ENCODE measurements around a stretch of chr9.

GRCh38 chr9:92349966-92350730 is 24.4 kb downstream of the CENPP start:
- RRBS, result no CpG with 5 or more reads among the region's 6 CpGs

- RRBS, result no CpG with 5 or more reads among the region's 3 CpGs
Observed at GRCh38 chr9:92480013-92480846, 55.6 kb downstream of the ECM2 start.

- RRBS, result no CpG with 5 or more reads among the region's 3 CpGs
Observed at GRCh38 chr9:92506041-92506912, 29.5 kb downstream of the ECM2 start.

DNA sequence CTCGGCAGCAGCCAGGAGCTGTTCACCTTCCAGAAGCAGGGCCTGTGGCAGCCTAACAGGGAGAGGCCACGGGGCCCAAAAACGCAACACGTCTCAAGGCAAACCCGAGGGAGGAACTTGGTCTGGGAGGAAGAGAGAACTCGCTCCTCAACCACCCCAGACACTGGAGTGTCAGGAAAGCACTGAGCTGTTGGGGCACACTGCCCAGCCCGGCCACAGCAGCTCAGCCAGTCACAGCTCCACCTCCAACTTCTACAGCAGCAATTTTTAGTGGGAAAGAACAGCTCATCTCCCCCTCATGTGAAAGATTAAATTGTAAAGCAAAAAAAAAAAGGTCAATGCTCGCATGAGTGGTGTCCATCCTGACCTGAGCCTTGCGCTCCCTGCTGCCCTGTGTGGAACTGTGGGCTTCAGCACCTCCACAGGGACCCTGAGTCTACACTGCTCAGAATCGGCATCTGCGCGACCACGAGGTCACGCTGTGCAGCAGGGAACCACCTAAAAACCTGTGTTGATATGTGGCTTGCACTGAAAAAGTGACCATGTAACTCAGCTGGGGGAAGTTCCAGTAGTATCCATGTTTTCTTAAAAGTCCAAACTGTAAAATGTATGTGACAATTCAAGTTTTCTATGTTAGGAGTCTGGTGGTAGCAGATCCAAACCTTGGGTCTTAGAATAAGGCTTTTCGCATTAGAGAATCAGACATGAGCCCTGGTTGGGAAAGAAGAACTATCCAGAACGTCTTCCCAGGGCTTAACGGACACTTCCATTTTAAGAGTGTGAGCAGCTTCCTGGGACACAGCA is 54.9 kb downstream of the IPPK start:
- RRBS, result no CpG with 5 or more reads among the region's 17 CpGs

GRCh38 chr9:92740037-92740461 is 24.6 kb downstream of the BICD2 start:
- RRBS, result no CpG with 5 or more reads among the region's 4 CpGs

GRCh38 chr9:92953780-92954652 is 6.7 kb downstream of the FGD3 start:
- RRBS, result 30% methylated on average over 5 of the region's 11 CpGs

DNA sequence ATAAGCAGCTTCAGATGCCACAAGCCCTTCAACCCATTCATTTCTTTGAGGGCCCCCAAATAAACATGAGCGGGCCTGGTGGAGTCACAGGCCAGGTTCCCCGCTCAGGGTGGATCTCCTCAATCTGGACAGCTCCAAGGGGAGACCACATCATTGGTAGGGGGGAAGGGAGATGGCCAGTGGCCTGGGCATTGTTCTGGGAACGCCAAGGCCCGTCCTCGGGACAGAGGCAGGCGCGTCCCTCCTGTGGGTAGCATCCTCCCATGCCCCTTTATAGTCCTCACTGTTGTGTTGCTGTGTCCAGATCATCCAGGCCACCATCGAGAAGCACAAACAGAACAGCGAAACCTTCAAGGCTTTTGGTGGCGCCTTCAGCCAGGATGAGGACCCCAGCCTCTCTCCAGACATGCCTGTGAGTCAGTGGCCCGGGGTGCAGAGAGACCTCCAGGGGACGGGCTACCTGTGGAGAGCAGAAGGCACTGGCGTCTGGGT is 38.4 kb upstream of the SUSD3 start:
- RRBS, result no CpG with 5 or more reads among the region's 13 CpGs

- RRBS, result no CpG with 5 or more reads among the region's 6 CpGs
Observed at GRCh38 chr9:93040944-93041507, 17.5 kb upstream of the SUSD3 start.

DNA sequence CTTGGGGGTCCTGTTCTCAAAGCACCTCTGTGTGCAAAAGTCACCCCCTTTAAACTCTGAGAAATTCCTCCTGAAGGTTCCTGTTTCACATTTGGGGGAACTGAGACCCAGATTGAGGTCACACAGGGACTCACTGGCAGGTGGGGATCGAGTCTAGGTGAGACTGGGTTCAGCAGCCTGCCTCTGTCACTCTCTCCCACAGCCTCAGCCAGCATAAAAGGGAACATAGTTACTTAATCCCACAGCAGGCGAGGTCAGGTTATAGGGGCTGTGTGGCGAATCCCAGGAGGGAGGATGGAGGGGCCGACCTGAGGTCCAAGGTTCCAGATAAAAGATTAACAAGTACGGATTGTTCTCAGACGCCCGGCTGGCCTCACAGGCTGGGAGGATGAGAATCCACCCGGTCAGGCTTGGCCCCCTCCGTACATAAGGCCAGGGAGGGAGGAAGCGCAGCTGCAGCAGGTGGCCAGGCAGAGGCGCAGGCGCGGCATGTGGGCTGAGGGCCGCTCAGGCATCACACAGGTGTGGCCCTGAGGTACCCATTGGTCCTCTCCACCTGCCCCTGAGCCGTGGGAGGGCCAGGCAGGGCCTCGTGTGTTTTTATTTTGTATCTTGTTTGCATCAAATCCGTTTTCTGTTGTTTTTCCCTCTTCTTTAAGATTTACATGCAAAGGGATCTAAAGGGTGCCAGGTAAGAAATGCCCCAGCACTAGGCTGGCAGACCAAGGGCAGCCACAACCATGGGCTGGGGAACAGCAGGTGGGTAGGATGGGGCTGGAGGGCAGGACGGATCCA is 3.4 kb downstream of the SUSD3 start:
- RRBS, result 20% methylated on average over 1 of the region's 18 CpGs

DNA sequence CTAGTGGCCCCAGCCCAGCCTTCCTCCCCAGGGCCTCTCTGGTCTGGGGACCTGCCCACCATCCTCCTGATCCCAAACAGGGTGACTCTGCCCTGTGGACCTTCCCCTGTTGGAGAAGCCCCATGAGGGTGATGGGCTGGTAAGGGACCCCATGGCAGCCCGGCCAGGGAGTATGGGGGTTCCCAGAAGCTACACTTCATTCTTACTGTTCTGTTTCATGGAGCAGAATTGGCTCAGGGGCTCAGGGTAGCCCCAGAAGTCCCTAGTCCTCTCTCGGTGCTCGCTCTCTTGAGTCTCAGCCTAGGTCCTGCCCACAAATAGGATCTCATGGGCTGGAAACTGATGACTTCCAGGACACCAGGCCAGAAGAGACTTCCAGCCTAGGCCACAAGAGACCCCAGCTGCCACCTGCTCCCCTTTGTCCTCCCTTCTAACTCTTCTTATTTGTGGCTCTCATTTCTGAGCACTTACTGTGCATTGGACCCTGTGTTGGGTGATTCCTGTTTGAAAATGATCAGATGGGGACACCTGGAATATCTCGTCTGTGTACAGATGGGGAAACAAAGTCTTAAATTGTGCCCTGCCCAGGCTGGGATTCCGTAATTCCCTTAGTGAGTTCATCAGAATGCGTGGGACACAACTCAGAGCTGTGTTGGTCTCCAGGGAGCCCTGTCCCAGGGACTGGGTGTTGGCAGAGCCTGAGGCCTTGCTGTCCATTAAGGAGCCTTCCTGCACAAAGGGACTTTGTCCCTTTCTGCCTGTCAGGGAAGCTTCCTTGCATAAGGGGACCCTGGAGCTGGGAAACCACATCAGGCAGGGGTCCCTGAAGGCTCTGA is 1.2 kb downstream of the CARD19 start:
- RRBS, result no CpG with 5 or more reads among the region's 6 CpGs

DNA sequence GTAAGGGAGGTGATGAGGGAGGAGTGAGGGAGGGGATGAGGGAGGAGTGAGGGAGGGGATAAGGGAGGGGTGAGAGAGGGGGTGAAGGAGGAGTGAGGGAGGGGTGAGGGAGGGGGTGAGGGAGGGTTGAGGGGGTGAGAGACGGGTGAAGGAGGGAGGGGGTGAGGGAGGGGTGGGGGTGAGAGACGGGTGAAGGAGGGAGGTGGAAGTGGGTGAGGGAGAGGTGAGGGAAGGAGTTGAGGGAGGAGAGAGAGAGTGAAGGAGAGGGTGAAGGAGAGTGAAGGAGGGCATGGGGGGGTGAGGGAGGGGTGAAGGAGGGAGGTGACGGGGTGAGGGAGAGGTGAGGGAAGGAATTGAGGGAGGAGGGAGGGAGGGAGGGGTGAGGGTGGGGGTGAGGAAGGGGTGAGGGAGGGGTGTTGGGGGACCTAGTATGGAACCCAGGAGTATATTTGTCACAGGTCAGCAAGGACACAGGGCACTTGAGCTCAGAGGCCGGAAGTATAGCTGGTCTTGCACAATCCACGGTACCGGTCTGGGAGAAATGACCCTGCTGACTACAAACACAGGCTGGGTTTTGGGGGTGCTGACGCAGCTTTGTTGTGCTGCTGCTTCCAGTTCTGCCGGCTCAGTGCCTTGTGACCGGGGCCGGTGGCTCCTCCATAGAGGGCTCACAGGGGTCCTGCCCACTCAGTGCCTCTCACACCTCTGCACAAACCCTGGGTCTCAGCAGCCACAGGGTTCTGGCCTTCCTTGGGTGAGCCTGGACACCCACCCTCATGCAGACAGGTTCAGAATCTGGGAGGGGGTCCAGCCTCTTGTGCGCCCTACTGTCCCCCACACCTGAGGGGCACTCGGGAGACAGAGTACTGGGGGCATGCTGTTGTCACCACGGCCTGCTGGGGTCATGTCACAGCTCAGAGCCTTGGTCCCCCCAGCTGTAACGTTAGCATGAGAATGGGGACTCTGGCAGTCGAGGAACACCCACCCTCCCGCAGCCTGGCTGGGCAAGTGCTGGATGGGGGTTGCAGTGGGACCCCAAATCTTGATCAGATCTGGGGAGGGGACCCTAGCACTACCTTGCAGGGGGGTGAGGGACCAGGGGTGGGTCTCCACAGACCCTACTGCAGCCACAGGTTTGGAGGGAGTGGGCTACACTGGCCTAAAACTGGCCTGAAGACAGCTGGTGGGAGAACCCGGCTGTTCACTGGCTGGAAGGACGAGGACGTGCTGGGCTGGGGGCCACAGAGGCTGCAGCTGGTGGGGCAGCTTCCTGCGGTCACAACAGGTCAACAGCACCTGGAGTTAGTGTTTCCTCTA is 17.9 kb downstream of the NINJ1 start:
- RRBS, result 15% methylated on average over 5 of the region's 20 CpGs

DNA sequence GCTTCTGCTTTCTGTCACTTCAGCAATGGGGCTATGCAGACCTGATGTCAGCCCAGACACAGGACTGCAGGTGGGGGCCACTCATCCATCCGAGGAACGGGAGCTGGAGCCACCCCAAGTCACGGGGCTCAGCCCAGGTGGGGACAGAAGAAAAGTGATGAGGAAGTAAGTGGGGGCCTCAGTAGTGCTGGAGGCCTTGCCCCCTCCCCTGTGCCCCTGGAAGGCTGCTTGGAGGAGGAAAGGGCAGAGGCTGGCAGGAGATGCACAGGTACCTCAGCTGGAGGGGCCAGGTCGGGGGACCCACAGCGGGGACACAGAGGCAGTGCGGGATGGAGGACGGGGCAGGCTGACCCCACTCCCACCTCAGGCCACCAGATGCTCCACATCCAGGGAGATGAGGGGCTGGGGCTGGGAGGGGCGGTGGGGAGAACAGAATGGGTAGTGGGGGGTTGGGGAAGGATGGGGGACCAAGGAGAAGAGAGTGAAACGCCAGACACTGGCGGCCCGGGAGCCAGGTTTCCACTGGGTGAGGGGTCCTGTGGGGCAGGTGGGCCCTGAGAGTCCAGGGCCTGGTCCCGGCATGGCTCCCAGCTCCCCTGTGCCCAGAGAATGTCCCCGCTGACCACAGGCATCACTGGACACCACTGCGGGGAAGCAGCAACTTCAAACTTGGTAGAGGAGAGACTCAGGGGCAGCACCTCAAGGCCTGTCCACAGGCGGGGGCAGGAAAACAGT is 13.4 kb downstream of the NINJ1 start:
- RRBS, result 95% methylated on average over 2 of the region's 15 CpGs

- RRBS, result 100% methylated on average over 2 of the region's 14 CpGs
Observed at GRCh38 chr9:93121546-93122403, 12.3 kb downstream of the NINJ1 start.

DNA sequence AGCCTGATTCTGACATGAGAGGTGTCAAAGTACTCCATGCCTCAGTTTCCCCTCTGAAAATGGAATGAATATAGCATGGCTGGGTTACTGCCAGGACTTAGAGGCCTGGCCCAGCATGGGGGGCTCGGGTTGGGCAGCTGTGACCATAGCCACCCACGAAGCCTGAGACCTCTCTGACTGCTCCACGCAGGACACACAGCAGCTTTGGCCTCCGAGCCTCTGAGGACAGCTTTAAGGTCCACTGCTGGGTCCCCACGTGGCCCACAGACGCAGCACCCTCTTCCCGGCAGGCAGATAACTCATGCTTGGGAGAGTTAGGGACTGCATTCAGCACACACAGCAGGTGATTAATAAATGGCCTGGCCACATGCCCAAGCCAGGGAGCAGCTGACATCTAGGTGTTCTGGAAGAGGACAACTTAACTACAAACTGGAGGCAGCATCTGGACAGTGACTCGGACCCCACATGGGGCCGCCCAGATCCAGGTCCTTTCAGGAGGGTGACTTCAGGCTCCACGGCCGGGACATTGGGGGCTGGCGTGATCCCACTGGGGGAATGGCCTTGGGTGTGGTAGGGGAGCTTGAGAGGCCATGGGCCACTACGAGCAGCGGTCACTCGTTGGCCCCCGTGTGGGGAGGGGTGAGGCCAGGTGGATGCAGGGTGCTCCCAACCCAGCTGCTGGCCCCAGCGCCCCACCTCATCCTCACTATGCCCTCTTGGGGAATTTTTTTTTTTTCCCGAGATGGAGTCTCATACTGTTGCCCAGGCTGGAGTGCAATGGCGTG is 11.3 kb downstream of the NINJ1 start:
- RRBS, result no CpG with 5 or more reads among the region's 19 CpGs

- RRBS, result 5% methylated on average over 26 of the region's 37 CpGs
Observed at GRCh38 chr9:93184678-93185026, 713 bp downstream of the WNK2 start.

GRCh38 chr9:93208994-93209628 is 25.2 kb downstream of the WNK2 start:
- RRBS, result no CpG with 5 or more reads among the region's 11 CpGs

DNA sequence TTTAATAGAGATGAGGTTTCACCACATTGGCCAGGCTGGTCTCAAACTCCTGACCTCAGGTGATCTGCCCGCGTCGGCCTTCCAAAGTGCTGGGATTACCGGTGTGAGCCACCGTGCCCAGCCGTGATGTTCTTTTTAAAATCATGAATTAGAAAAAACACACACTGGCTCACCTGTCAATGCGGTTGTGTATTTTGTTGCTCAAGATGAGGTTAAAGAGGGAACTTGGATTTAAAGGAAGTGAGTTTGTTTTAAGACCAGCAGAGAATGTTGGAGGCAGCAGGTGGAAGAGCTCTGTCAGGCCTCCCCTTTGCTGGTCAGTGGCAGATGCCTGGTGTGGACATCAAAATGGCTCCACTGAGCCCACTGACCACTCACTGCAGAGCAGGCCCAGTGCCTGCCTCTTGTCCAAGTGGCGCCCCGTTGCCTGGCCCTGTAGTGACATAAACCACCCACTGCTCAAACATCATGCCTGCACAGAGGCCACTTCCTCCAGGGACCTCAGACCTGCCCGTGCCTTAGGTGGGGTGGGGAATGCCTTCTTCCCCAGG is 39.0 kb downstream of the WNK2 start:
- RRBS, result no CpG with 5 or more reads among the region's 10 CpGs

GRCh38 chr9:93476692-93477282 is 23.4 kb upstream of the FAM120AOS start:
- RRBS, result no CpG with 5 or more reads among the region's 4 CpGs

DNA sequence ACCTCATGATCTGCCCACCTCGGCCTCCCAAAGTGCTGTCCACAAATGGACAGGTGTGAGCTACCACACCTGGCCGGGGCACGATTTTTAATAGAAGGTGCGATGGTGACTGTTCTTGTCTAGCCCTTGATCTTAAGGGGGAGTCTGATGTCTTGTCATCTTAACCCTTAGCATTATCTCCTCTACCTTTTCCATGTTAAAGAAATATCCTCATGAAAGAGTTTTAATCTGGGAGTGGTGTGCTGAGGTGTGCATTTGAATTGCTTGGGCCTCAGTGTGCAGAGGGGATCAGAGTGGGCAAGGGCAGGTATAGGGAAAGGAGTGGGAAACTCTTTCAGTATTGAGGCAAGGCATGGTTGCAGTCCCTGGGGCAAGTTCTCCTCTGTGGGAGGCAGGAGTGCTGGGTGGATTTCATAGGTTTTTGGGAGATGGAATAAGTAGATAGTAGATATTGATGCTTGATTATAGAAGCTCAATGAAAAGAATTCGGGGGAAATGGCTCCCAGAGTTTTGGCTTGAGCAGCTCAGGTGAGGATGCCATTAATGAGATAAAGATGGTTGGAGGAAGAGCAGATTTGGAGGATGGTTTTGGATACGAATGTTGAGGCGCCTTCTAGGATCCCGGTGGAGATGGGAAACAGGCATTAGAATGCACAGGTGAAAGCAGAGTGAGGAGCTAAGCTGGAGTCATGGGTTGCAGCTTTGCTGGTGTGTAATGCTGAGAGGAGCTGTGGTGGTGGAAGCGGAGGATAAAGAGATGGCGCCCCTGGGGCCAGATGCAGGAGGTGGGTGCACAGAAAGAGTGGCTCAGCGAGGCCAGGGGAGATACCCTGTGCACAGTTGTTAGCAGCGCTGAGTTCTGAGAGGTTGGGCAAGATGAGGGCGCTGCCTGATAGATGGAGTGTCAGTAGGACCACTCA is 53.7 kb upstream of the FAM120AOS start:
- RRBS, result no CpG with 5 or more reads among the region's 13 CpGs

DNA sequence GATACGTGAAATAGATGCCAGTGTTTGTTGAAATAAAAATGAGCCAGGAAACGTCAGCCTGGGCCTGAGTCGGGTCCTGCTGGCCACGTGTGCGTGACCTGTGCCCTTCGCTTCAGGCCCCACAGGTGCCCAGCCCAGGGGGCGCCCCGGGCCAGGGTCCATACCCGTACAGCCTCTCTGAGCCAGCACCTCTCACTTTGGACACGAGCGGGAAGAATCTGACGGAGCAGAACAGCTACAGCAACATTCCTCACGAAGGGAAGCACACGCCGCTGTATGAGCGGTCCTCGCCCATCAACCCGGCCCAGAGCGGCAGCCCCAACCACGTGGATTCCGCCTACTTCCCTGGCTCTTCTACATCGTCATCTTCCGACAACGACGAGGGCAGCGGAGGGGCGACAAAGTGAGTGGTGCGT is 60.5 kb upstream of the PHF2 start:
- RRBS, result no CpG with 5 or more reads among the region's 28 CpGs

Measured in mononuclear cell (primary cell).